Esophagus squamous epithelium (tissue), 4 donors: ENCODE measurements around a stretch of chr14.

GRCh38 chr14:95537227-95537972, 2.5 kb downstream of the GLRX5 start:
- PRO-cap, result no peak
- RAMPAGE, long total RNA, 4 experiments, result no peak in any of the 4 experiments

GRCh38 chr14:95741115-95741672, 27.3 kb upstream of the TCL1A start:
- PRO-cap, result no peak
- RAMPAGE, long total RNA, 4 experiments, result no peak in any of the 4 experiments

GRCh38 chr14:96039584-96040689, 775 bp downstream of the C14orf132 start:
- PRO-cap, result bidirectional peak, plus-strand start at chr14:96040209, minus-strand start at chr14:96040078
- RAMPAGE, long total RNA, 4 experiments, result no peak in any of the 4 experiments

DNA sequence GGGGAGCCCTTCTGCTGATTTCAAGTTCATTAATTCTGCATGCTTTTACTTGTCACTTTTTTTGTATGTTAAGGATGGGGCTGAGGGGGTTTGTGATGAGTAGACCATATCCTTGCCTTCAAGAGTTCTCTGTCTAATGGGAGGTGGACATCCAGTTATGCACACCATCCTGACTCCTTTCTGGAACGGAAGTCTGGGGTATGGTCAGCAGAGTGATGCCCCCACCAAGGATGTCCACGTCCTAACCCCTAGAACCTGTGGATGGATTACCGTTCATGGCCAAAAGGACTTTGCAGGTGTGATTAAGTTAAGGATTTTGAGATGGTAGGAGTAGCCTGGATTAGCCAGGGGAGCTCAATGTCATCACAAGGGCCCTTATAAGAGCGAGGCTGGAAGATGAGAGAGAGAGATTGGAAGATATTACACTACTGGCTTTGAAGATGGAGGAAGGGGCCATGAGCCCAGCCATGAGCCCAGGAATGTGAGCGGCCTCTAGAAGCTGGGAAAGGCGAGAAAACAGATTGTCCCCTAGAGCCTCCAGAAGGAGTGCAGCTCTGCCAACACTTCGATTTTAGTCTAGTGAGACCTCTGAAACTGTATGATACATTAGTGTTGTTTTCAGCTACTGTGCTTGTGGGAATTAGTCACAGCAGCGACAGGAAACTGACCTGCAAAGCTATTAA, 44.1 kb downstream of the C14orf132 start:
- PRO-cap, result no peak
- RAMPAGE, long total RNA, 4 experiments, result no peak in any of the 4 experiments

GRCh38 chr14:96089591-96089886, 50.4 kb downstream of the C14orf132 start:
- PRO-cap, result no peak
- RAMPAGE, long total RNA, 4 experiments, result no peak in any of the 4 experiments

DNA sequence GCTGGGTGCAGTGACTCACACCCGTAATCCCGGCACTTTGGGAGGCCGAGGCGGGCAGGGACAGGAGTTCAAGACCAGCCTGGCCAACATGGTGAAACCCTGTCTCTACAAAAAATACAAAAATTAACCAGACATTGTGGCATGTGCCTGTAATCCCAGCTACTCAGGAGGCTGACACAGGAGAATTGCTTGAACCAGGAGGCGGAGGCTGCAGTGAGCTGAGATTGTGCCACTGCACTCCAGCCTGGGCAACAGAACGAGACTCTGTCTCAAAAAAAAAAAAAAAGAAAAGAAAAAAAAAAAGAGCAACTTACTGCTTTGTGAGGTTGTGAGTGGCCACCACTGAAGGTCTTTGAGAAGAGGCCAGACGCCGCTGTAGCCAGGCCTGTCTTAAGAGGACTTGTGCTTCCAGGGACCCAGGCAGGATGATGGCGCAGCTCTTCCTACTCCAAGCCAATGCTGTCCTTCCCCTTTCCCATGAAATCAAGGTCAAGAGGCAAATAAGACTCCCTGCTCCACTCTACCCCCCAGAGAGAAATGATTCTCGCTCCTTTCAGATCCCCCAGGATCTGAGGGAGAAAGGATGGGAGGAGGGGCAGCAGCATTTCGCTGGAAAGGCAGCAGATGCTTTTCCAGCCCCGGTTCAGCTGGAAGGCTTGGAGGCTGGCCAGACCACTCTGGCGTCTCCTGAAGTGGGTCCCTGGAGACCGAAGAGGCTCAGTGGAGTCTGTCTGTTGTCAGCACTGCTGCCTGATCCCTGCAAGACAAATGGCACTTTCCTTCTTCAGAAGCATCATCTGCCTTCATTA, 51.2 kb downstream of the C14orf132 start:
- PRO-cap, result no peak
- RAMPAGE, long total RNA, 4 experiments, result no peak in any of the 4 experiments

GRCh38 chr14:96203713-96204079, 943 bp upstream of the BDKRB2 start:
- PRO-cap, result bidirectional peak, plus-strand start at chr14:96203887, minus-strand start at chr14:96203763
- RAMPAGE, long total RNA, 4 experiments, result no peak in any of the 4 experiments

DNA sequence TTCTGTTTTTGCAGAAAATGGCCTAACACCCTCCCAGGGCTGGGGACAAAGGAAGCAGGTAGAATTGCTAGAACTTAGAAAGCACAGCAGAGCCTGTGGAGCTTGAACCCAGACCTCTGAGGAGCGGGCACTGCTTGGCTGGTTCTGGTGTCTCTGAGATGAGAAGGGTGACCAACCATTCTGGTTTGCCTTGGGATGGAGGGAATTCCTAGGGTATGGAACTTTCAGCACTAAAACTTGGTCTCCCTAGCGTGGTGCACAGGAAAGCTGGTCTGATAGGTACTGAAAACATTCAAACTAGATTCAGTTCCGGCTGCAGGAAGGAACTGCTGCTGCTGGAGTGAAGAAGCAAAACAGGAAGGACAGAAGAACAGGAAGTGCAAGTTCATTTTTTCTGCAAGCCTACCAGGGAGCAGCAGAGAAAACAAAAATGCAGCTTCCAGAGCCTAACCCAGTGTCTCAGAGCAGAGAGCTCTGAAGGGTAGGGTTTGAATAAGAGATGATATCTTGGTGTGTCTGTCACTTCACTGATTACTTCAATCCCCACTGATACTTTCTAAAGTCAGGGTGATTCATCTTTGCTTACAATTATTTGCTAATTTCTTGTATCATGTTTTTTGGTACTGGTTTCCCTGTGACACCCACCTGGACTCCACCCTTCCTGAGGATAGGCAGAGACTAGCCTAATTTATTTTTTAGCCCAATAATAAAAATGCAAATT, 165.1 kb downstream of the VRK1 start:
- PRO-cap, result no peak
- RAMPAGE, long total RNA, 4 experiments, result no peak in any of the 4 experiments

GRCh38 chr14:97603316-97603733, 806.1 kb downstream of the VRK1 start:
- PRO-cap, result no peak
- RAMPAGE, long total RNA, 4 experiments, result no peak in any of the 4 experiments

- PRO-cap, result bidirectional peak, plus-strand start at chr14:97724640, minus-strand start at chr14:97724603
- RAMPAGE, long total RNA, 4 experiments, result no peak in any of the 4 experiments
Observed at GRCh38 chr14:97724394-97724813, 927.2 kb downstream of the VRK1 start.

DNA sequence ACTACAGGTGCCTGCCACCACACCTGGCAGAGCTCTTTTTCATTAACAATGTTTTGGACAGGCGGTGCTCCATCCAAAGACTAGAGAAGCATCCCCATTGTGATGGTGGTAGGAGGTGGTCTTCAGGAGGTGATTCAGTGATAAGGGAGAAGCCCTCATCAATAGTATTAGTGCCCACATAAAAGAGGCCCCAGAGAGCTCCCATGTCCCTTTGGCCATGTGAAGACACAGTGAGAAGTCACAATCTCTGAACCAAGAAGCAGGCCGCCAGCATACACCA, 920.4 kb downstream of the BCL11B start:
- PRO-cap, result no peak
- RAMPAGE, long total RNA, 4 experiments, result no peak in any of the 4 experiments

GRCh38 chr14:99032649-99032894, 239.4 kb downstream of the BCL11B start:
- PRO-cap, result no peak
- RAMPAGE, long total RNA, 4 experiments, result no peak in any of the 4 experiments

- PRO-cap, result no peak
- RAMPAGE, long total RNA, 4 experiments, result no peak in any of the 4 experiments
Observed at GRCh38 chr14:99188784-99189143, 83.2 kb downstream of the BCL11B start.

DNA sequence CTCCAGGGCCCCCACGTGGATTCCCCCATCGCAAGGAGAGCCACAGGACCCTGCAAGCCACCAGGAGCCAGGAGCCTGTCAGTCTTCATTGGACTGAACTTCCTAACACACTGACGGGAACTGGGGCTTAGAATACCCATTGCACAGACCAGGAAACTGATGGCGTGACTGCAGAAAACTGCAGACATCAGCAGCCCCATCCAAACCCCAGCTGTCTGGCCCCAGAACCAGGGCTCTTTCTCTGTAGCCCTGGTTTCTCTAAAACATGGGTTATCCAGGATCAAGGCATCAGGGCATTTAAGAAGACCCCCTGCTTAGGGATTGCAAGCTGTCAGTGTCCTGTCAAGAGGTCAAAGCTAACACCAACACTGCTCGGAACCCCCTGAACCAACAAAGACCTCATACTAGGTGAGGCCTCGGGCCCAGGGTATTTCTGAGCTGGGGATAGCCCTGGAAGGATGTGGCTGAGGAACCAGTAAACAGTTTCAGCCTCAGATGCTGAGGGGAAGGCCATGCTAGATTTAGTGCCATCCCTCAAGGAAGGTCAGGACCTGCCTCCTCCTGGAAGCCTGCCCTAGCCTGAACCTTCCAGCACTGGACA, 39.3 kb downstream of the BCL11B start:
- PRO-cap, result no peak
- RAMPAGE, long total RNA, 4 experiments, result no peak in any of the 4 experiments

GRCh38 chr14:99240389-99240892, 31.6 kb downstream of the BCL11B start:
- PRO-cap, result no peak
- RAMPAGE, long total RNA, 4 experiments, result no peak in any of the 4 experiments

DNA sequence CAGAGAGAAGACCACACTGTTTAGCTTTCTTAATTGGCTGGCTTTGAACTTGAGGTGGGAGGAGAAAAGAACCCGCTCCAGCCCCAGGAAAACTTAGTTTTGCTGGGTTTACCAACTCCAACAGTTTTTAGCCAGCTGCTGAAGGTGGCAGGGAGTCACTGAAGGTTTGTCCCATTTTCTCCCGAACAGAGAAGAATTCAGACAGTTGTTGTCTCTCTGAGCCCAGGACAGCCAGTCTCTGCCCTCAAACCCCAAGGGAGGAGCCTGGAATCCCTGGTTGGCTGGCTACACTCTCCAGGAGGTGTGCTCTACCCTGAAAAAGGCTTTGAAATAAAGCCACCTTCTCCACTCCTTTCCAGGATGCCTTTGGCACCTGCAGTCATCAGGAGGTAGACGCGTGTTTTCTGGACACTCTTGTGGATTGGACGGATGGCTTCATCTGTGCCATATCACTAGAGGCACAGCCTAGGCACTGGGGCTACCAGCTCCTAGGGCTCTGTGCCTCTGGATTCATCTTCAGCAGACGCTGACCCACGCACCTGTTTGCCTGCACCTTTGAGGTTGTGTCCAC, 24.6 kb downstream of the BCL11B start:
- PRO-cap, result no peak
- RAMPAGE, long total RNA, 4 experiments, result no peak in any of the 4 experiments

GRCh38 chr14:99262096-99262836, 9.7 kb downstream of the BCL11B start:
- PRO-cap, result bidirectional peak, plus-strand start at chr14:99262614, minus-strand start at chr14:99262462
- RAMPAGE, long total RNA, 4 experiments, result no peak in any of the 4 experiments

- PRO-cap, result bidirectional peak, plus-strand start at chr14:99265846, minus-strand start at chr14:99265788
- RAMPAGE, long total RNA, 4 experiments, result no peak in any of the 4 experiments
Observed at GRCh38 chr14:99265466-99266048, 6.4 kb downstream of the BCL11B start.

DNA sequence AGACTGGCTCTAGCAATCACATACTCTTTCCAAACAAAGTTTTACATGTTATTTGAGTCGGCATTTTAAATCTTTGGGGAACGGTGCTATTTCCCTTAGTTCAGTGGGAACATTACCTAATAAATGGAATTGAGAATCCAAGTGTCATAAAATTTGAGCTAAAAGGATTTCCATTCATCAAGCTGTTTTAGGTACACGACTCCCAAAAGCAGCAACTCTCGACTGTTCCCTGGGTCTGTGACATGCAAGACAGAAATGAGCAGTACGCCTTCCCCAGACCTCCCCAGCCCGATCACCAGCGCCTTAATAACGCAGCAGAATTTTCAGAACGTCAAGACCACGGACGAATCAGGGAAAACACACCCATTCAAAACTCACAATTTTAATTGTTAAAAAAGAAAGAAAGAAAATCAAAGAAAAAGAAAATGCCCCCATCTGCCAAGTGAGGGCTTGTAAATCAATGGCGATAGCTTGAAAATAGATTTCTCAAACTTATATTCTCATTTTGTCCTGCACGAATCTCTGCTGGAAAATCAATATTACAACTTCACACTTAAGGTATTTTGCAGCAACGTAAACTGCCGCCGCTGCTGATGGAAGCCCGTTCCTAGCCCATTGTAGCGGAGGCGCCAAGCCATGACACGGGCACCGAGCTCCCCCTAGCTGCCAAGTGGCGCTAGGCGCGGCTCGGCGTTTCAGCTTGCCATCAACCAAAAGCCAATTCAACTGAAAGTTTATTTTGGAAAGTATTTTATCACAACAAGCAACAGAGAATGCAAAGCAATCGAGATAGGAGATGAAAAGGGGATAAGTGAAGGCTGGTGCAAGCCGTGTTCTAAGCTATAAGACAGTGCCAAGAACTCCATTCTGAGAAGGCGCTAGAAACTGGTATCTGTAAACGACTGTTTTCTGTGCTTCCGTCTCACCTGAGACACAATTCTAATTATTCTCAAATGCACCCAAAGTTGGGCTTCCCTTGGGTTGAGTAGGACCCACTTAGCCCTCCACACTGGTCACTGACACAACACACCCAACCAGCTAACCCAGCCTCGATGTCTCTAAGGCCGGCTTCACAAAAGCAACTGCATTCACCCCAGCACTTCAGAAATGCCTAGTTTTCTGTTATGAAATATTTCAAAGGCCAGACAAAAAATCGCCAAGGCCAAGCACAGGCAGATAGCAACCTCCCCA, 5.5 kb downstream of the BCL11B start:
- PRO-cap, result no peak
- RAMPAGE, long total RNA, 4 experiments, result no peak in any of the 4 experiments

DNA sequence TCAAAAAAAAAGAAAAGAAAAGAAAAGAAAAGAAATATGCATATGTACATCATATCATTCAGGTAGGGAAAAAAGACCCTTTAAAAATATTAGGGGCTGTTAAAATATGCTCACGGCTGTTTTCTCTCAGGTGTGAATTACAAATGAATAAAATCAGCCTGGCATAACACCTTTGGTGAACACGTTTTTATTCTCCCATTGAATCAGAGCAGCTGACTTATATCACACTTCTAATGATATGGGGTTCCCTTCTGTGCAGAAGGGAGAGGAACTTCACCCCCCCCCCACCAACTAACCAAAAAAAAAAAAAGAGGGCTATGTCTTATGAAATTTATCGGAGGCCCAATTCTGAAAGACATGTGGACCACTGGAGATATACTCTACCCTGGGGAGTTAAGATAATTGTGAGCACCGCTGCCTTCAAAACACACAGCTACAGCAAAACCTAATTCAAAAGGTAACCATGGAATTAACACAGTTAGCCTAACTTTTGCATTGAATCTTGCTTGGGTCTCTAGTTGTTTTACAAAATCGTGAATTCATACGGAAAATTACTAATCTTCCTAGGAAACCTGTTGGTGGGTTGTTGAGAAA, 4.6 kb downstream of the BCL11B start:
- PRO-cap, result no peak
- RAMPAGE, long total RNA, 4 experiments, result no peak in any of the 4 experiments